Spinal cord (tissue), 3 donors: ENCODE measurements around a stretch of chr2.

GRCh38 chr2:45929697-45930540 lies 278.4 kb downstream of the PRKCE start:
- PRO-cap: no peak
- RAMPAGE, long total RNA: no peak

- PRO-cap: no peak
- RAMPAGE, long total RNA: no peak
These were observed 265.0 kb upstream of the EPAS1 start for GRCh38 chr2:46032140-46032658.

DNA sequence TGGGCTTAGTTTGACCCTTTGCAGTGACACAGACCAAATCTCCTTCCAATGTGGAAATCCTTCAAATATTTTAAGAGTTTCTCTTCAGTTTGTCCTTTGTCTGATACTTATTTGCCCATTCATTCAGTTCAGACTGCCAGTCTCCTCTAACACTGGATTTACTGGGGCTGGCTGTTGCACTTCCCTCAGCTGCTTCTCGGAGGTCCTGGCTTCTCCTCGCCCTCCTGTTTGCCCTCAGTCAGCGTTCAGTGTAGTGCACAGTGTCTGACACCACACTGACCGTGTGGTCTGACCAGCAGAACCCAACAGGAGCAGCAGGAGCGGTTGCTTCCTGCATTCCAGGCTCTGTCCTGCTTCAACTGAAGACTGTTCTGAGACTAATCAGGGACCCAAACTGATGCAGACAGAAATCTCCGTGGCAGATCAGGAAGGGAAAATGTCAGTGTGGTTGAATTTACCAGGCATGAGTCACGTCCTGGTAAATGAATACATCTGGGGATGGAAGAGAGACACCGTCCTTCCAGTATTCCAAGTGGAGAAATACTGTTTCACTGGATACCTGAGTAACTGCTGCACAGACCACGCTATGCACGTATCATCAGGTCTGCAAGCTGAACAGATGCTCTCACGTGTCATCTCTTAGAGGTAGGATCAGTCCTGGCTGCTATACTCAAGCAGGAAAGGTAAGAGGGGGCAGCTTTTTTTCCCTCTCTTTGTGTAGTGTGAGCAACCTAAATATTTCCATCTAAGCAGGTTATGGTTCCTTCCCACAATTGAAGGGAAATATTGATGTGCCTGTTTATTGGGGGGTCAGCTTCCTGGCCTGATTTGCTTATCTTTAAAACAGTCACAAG lies 223.7 kb upstream of the EPAS1 start:
- PRO-cap: no peak
- RAMPAGE, long total RNA: no peak

- PRO-cap: no peak
- RAMPAGE, long total RNA: no peak
These were observed 200.9 kb upstream of the EPAS1 start for GRCh38 chr2:46096148-46096793.

GRCh38 chr2:46296231-46297248 lies 667 bp upstream of the EPAS1 start:
- PRO-cap: unidirectional peak, minus-strand start at chr2:46297109; bidirectional peak, plus-strand start at chr2:46297407, minus-strand start at chr2:46297109
- RAMPAGE, long total RNA: no peak

GRCh38 chr2:46298233-46299258 lies 1.3 kb downstream of the EPAS1 start:
- PRO-cap: no peak
- RAMPAGE, long total RNA: no peak

- PRO-cap: no peak
- RAMPAGE, long total RNA: no peak
These were observed 10.9 kb downstream of the EPAS1 start for GRCh38 chr2:46307912-46308690.

DNA sequence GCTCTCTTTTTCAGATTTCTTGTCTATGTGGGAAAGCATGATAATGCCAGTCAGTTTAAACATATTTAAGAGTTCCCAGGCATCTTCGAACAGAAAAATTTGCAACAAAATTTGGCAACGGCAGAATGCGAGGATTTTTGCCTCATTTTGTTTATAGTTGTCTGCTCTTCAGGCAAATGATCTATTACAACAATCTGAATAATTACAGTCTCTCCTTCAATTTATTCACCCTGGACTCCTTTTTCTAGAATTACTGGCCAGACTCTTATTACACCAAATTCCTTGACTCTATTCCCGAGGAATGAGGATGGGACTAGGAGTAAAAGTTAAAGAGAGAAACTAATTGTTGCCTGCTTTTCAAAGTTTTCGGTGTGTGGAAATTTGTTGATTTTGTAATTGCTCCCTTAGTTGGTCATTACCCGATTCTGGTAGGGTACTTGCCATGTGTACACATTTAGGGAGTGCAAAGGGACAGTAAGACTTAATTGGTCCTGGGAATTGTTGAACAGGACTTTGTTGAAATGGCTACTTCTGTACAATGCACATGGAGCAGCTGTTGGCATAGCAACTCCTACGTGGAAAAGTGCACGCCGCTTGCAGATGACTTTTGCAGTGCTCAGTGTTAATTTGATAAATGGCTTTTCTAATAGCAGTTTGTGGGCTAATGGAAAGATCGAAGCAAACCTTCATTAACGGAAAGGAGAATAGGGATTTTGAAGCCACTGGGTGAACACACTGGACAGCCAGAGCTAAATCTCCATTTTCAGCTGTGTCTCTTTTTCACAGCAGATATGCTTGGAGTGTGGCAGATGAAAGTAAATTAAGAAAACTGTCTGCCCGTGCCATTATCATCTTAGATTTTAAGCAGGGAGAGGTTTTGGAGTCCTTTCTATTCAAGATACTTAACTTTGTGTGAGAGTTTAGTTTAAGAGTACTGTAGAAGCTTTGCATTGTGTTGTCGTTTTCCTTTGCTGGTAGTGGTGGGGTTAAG lies 22.9 kb downstream of the EPAS1 start:
- PRO-cap: no peak
- RAMPAGE, long total RNA: no peak

DNA sequence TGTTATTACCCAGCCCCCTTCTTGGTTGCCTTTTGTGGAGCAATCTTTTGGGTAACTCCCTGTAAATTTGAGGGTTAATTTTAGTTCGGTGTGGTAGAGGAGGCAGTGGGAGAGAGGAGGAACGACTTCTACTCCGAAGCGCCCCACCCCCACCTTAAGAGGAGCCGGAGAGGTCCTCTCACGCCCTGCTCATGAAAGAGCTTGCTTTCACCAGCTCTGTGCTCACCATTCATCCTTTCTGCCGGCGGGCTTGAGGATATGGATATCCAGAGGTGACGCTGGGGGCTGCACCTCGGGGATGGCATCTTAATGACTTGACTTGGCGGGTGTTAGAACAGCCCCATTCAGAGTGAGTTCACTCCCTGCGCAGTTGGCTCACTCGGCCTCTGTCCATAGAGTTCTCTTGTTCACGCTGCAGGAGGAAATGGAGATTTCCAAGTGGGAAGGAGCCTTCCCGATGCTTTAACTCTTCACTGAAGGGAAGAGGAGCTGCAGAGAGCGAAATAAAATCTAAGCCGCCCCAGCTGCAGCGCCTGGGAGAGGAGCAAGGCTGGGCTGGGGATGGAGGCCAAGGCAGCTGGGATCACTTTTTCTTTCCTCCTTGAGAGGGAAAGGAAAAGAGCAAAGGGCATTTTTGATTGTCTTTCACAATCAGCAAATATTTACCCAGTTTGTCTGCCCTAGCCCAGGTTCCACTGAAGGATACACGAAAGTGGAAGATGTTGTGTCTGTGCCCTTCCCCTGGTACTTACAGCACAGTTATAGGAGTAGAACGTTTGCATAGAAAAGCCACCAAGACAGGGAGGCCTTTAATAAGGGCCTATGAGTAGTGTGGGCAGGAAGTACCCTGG lies 38.6 kb downstream of the EPAS1 start:
- PRO-cap: no peak
- RAMPAGE, long total RNA: no peak

DNA sequence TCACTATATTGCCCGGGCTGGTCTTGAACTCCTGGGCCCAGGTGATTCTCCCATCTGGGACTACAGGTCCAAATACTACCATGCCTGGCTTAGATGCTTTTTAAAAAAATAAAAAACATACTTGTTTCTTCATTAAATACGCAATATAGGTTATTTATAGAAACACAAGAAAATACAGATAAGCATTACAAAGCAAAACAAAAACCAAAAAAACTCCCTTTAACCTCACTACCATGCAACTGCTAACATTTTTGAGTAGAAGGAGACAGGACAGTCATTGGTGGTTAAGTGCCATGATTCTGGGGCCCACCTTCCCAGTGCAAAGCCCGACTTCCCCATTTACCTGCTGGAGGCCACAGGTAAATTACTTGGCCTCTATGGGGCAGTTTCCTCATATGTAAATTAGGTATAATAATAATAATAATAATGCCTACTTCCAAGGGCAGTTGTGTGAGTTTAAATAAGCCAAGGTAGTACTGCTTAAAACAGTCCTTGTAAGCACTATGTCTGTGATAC lies 48.0 kb downstream of the EPAS1 start:
- PRO-cap: no peak
- RAMPAGE, long total RNA: no peak

DNA sequence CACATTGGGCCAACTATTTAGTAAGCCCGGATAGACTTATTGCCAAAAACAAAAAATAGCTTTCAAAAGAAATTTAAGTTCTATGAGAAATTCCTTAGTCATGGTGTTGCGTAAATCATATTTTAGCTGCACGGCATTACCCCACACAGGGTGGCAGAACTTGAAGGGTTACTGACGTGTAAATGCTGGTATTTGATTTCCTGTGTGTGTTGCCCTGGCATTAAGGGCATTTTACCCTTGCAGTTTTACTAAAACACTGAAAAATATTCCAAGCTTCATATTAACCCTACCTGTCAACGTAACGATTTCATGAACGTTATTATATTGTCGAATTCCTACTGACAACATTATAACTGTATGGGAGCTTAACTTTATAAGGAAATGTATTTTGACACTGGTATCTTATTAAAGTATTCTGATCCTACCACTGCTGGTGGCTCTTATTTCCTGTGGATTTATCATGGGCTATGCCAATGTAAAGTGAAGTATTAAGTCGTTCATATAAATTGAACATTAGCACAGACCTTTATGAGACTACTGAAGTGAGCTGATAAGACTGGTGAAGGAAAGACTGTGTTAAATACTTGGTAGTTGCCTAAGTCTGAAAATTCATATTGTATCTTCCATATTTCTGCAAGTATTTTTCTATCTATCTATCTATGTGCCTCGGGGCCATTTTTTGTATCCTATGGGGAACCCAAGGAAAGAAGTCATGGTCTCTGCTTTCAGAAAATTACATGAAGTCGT lies 89.2 kb downstream of the EPAS1 start:
- PRO-cap: no peak
- RAMPAGE, long total RNA: no peak

GRCh38 chr2:46388213-46388754 lies 91.1 kb downstream of the EPAS1 start:
- PRO-cap: no peak
- RAMPAGE, long total RNA: no peak

DNA sequence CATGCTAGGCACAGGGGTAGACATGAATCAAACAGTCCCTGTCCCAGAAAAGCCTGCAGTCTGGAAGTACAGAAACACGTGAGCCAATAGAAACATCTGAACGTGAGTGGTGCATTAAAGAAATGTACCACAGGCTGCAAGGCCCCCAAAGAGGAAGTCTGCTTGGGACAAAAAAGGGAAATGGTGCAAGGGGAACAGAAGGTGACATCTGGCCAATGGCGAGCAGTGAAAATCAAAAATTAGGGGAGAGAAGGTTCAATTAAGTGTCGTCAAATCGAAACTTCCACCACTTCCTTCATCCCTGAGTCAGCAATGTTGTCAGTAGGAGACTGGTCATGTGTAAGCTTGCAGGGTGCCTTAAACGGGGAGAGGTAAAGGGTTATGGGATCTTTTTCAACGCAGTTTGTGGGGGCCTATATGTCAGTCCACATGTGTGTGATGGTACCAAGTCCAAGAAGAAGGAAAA lies 80.5 kb upstream of the RHOQ start:
- PRO-cap: no peak
- RAMPAGE, long total RNA: no peak

- PRO-cap: no peak
- RAMPAGE, long total RNA: no peak
These were observed 54.3 kb upstream of the RHOQ start for GRCh38 chr2:46487871-46488519.

DNA sequence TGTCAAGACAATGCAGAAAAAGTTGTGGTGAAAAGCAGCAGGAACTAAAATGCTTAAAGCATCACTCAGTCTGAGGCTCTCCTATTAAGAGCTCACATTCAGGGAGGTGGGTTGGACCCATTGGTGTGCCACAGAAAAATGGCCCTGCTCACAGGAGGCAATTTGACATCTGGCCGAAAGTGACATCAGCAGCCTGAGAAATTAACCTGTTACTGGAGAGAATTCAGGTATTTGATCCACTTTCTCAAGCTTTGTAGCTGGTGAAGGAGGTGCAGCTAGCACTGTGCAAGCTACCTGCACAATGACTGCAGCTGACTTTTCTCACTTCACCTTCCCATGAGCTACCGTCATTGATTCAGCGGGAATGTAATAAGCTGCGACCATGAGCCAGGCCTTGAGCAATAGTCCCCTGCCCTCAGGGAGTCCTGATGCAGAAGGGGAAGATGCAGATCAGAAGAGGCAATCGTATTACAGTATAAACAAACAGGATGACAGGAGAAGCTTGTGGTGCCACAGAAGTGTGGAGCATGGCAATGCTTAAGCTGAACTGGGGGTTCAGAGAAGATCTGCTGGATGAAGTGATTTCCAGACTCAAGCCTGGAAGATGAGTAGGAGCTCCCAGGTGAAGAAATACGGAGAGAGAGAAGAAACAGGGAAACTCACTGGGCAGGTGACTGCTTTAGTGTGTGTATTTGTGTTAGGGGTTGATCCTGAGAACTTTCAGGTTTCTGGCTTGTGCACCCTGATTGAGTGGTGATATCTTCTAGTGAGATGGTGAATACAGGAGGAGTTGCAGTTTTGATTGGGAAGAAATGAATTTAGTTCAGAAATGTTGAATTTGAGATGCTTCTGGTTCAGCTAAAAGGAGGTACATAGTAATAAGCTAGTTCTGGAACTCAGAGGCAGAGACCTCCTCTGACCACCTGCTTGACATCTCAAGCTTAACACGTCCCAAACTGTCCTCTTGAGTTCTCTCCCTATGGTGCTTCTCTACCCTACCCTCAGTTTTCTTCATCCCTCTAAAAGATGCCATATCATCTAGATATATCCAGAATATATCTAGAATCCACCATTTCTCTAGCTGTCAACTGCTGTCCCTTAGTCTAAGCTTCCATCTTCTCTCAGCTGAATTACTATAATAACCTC lies 23.4 kb upstream of the ATP6V1E2 start:
- PRO-cap: no peak
- RAMPAGE, long total RNA: no peak

DNA sequence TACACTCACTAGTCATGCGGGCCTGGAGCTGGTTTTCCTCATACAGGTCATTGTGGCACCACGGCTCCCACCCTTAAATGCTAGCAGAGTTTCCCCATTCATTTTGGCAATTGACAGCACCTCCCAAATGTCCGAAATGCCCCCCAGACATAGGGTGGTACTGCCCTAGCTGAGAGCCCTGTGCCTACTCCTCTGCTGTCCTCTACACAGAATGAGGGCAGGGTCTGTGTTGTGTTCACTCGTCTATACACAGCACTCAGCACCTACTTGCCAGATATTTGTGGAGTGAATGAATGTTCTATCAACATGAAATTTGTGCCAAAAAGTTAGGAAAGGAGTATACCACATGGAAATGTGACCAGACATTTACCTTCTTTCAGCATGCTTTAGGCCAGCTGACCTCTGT lies 26.2 kb upstream of the ATP6V1E2 start:
- PRO-cap: no peak
- RAMPAGE, long total RNA: no peak

DNA sequence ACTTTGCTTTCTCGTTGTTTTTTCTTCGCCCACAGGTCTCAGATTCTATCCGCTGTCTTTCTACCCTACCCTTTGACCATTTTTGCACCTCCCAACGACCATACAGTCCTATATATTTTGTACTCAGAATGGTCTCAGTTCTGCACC lies 222 bp downstream of the CRIPT start:
- PRO-cap: no peak
- RAMPAGE, long total RNA: no peak

GRCh38 chr2:46707042-46707735 lies 8.1 kb downstream of the SOCS5 start:
- PRO-cap: no peak
- RAMPAGE, long total RNA: no peak

DNA sequence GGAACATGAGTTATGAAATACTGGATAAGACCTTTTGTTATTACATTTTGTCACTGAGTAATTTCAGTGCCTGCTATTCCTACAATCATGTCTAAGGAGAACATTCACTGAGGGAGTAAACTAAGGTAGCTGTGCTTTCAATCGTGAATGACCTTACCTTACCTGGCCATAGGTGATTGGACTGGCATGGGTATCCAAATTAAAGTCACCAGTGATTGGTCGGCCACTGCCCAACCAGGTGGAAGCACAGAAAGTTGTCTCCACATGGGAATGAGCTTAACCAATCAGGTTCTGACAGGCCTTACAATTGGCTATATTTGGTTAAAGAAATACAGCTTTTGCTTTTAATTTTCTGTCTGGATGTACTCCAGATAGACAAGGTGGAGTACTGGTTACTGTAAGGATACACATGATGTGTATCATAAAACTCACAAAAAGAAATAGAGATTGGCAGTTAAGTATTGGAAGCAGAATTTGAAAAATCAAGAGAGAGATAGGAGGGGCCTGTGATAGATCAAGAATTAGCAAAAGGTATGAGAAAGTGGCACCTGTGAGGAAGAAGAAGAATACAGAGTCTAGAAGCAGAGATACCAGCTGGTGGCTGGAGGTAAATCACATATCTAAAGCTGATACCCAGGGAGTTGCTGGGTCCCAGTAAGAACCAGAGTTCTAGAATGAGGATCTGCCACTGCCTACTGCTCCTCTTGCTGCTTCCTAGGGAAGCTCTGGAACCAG lies 41.1 kb downstream of the SOCS5 start:
- PRO-cap: no peak
- RAMPAGE, long total RNA: no peak

GRCh38 chr2:46765770-46766761 lies 67.0 kb downstream of the SOCS5 start:
- PRO-cap: no peak
- RAMPAGE, long total RNA: no peak